Prostate gland (tissue), 2 donors: Measurements from ENCODE around the gene GALNT9.

- PRO-cap = no peak
- RAMPAGE, long total RNA, 2 experiments = no peak in any of the 2 experiments
Measured at GRCh38 chr12:131872227-131872622, 22.2 kb upstream of the ULK1 start.

DNA sequence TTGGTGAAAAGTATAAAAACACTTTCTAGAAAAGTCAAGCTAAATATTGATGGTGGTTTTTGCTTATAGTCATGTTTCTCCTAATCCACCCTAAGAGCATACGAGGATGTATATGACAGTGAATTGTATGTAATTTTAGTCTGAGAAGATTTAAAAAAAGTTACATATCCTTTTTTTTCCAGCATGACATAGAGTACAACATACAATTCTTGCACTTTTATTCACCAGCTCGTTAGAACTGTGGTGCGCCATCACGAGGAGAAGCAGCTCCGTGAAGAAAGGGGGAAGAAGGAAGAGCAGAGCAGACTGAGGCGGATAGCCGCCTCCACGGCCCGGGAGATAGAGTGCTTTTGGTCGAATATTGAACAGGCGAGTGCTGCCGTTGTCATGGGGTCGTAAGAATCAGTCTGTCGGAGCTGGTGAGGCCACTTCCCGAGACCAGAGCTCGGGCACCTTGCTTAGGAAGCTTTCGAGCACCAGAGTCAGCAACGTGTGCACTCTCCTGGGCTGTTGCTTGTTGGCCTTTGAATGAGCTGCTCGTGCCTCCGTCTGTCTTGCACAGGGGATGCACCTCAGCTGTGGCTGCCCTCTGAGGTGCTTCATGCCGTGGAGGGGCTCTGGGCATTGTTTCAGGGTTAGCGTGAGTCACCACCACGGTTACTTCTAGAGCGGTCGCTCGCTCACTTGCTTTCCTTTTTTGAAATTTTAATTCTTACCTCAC is 40.2 kb downstream of the EP400 start:
- PRO-cap = no peak
- RAMPAGE, long total RNA, 2 experiments = no peak in any of the 2 experiments

DNA sequence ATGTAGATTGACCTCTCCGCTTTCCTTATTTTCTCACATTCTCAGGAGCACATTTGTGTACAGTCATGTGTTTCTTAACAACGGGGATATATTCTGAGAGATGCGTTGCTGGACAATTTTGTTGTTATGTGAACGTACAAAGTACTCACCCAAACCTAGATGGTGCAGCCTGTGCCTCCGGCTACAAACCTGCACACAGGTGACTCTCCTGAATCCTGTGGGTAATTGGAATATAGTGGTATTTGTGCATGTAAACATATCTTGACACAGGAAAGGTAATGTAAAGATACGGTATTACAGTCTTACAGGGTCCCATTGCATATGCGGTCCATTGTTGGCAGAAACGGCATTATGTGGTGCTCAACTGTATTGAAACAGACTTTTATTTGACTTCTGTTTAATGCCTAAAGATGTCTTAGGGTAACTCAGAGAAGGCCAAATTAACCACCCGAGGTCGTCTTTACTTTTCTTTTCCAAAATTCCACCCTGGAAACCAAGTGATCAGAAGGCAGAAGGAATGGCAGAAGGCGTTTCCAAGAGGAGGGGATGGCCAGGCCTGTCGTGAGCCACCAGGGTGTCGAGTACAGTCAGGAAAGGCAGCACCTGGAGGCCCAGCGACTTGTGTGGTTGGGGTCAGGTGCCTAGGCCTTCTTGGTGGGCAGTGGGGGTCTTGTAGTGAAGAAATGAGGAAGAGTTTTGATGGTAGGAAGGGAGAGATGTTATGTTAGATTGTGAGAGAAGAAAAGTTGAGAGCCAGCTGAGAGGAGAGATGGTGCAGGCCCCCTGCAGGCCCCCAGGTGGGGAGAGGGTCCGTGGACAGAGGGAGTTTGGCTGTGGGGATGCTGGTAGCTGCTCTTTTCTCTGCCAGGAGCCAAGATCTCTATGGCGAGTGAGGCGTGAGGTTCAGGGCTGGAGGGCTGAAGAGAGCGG is 44.0 kb downstream of the EP400 start:
- PRO-cap = no peak
- RAMPAGE, long total RNA, 2 experiments = no peak in any of the 2 experiments

DNA sequence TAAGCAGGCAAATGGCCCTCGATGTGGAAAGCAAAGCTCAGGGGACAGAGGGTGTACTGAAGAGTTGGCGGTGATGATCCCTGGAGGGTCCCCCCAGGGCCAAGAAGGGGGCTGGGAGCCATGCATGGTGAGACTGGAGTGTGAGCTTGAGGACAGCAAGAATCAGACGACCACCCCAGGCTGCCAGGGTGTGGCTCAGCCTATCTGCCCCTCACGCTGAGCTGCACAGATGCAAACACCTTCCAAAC is 13.6 kb downstream of the DDX51 start:
- PRO-cap = no peak
- RAMPAGE, long total RNA, 2 experiments = no peak in any of the 2 experiments

- PRO-cap = no peak
- RAMPAGE, long total RNA, 2 experiments = no peak in any of the 2 experiments
Measured at GRCh38 chr12:132151217-132151752, 7.0 kb downstream of the NOC4L start.

- PRO-cap = no peak
- RAMPAGE, long total RNA, 2 experiments = no peak in any of the 2 experiments
Measured at GRCh38 chr12:132329463-132329696, at the start of gene GALNT9. TSS of gene GALNT9 (minus strand) at chr12:132329589.

DNA sequence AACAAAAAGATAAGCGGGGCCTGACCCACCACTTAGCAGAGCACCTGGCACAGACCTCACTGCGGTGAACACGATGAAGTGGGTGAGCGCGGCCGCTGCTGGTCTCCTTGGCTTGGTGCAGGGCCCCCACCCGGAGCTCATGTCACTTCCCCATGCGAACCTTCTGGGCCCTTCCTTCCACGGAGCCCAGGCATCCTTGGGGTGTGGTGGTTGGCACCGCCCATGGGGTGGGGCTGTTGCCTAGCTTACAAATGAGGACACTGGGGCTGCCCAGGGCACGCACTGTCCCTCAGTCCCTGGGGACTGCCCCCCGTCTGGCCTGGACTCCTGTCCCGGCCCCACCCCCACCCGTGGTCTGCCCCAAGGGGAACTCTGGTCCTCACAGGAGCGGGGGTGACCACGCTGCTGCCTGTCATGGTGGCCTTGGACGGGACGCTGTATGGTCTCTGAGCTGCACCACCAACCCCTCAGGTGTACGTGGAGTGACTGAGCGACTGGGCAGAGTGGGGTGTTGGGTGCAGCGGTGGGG is 15.2 kb downstream of the FBRSL1 start:
- PRO-cap = no peak
- RAMPAGE, long total RNA, 2 experiments = no peak in any of the 2 experiments

DNA sequence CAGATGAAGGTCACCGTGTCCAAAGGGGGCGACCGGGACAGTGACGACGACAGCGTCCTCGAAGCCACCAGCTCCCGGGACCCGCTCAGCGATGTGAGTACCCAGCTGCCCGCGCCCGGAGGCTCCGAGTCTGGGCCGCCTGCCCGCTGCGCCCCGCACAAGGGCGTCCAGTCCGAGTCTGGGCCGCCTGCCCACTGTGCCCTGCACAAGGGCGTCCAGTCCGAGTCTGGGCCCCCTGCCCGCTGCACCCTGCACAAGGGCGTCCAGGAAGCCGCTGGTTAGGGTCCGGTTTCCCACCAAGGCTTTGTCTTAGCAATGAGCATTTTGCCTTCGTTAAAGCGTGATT is 35.8 kb downstream of the FBRSL1 start:
- PRO-cap = no peak
- RAMPAGE, long total RNA, 2 experiments = no peak in any of the 2 experiments

DNA sequence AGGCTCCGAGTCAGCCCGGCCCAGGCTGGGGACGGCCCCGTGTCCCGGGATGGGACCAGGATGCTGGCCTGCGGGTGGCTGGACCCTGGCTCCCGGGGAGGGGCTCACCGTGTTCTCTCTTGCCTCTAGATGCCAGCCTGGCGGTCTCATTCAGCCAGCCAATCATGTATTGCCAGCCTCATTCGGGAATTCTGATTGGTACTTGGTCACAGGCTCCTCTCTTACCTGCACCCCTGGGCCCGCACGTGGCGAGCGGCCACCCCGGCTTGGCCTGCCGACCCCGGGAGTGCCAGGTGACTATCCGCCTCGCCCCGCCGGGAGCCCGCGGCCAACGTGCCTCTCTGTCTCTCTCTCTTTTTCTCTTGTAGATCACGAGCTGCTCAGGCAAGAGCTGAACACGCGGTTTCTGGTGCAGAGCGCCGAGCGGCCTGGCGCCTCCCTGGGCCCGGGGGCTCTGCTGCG is 39.4 kb downstream of the LRCOL1 start:
- PRO-cap = no peak
- RAMPAGE, long total RNA, 2 experiments = start-site peak on the plus strand in 1 of 2 experiments, centred at position 234 of the sequence, 19 reads per replicate

GRCh38 chr12:132583402-132584172 is 26.8 kb downstream of the LRCOL1 start:
- PRO-cap = no peak
- RAMPAGE, long total RNA, 2 experiments = no peak in any of the 2 experiments

- PRO-cap = no peak
- RAMPAGE, long total RNA, 2 experiments = no peak in any of the 2 experiments
Measured at GRCh38 chr12:132618884-132619307, 320 bp downstream of the P2RX2 start.

- PRO-cap = no peak
- RAMPAGE, long total RNA, 2 experiments = no peak in any of the 2 experiments
Measured at GRCh38 chr12:132619308-132619720, 738 bp downstream of the P2RX2 start.

DNA sequence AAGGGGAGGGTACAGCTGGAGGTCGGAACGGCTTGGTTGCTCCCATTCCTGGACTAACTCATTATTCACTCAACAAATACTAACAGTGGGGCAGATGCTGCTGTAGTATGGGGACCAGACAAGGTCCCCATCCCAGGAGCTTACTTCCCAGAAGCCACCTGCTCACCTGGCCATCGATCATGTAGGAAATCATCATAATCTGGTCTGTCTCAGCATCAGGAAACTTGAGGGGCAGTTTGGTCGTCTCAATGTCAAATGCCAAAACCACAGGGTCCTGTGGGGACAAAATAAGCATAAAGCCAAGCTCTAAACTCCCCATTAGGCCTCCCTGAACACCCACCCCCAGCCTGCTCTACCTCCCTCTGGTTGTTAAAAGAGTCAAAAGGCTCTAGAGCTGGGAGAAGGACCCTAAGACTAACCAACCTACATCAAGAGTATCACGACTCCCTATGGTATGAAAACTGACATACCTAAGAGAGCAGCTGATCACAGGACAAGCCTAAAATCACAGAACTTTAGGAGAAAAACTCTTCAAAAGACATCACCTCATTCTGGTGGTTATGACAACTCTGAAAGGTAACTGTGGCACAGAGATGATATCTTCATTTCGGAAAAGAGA is 10.7 kb downstream of the POLE start:
- PRO-cap = no peak
- RAMPAGE, long total RNA, 2 experiments = no peak in any of the 2 experiments

DNA sequence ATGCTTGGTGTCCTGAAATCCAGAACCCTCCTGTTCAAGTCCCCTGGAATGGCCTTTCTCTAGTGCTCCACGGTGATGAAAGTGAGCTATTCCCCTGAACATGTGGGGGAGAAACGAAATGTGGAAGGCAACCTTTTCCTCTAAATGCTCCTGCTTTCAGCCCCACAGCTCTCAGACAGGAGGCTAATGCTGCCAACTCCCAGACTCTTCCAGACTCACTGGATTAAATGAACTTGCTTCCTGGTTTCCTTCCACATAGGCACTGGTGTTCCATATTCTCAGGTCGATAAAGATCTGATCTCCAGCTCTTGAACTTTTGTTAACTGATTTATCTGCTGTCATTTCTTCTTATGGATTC is 2.4 kb upstream of the PGAM5 start:
- PRO-cap = no peak
- RAMPAGE, long total RNA, 2 experiments = no peak in any of the 2 experiments

- PRO-cap = no peak
- RAMPAGE, long total RNA, 2 experiments = no peak in any of the 2 experiments
Measured at GRCh38 chr12:133038522-133039261, 1.4 kb downstream of the ZNF84 start.

- PRO-cap = no peak
- RAMPAGE, long total RNA, 2 experiments = no peak in any of the 2 experiments
Measured at GRCh38 chr12:133084182-133085002, 3.7 kb downstream of the ZNF140 start.